ENCODE measurements around the genes APOH, CACNG4 and NOL11.

DNA sequence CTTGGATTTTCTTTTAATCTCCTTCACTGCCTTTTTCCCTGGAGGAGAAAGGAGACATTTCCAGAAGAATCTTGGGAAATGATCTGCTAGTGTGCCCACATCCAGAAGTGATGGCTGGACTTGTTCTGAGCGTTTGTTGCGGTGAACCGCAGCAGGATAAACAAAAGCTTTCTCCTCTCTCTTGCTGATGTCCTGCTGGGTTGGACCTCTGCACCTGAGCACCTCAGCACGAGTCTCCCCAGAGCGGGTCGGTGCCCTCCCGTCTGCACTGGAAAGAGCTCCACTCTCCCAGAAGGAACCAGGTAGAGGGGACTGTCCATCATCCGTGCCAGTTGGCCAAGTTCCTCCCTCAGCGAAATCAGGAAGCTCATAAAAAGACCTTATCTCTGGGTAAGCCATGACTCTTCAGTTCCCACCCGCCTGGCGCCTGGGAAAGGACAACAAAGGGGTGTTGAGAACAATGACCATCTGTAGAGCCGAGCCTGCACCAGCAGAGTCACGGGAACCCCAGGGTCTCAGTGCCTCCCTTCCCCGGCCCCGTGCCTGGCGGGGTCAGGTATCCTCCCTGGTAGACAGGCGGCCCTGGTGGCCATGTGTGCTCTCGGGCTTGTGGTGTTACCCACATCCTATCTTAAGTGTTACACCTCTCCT lies 190.9 kb downstream of the AXIN2 start:
- RRBS = no CpG with 5 or more reads among the region's 18 CpGs

DNA sequence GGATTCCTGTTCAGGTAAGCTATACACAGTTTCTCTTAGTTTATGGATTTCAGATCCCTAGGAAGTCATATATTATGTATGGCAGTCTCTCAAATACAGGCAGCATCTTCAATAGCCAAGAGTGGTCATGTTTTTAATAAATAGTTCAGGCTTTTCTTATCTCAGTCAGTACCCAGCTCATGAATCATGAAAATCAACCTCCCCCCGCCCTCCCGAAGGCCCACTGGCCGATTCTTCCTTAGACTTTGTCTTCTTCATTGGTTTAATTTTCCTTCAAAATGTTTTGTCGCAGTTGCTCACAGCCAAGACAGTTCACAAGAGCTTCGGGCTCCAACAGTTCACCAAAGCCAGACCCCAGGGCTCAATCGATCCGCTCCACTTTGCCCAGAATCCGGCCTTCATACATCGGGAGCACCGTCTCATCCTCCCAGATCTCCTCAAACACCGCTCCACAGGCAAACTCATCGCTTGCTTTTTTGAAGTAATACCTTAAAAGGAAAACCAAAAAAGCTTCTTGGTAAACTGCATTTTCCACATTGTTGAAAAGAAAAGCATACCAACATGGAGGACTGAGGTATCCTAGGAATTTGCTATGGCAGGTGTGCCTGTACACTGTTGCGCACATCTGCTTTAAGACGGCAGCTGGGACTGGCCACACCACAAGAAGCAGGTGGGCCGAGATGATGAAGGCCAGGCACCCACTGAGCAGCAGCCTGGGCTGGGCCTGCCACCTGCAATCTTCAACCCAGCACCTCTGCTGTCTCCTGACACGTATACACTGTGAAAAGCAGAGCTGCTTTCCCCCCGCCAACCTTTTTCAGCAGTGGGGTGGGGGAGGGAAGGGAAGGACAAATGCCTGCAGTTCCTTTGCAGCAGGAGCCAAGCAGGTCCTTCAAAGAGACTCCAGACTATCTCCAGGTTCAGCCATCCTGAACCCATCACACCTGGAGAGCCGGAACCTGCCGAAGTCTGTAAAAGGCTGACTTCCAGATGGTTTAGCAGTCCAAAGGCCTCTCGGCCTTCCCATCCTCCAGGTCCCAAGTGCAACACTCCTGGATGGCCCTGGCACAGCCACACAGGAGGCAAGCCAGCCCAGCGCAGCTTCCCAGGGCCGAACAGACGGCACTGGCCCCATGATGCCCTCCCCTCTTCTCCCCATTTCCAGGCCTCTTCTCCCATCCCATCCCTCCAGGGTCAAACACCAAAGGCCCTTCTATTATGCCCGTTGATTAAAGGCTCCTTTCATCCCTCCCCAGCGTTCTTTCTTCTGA lies 31.4 kb downstream of the AXIN2 start:
- RRBS = no CpG with 5 or more reads among the region's 25 CpGs

- RRBS = 60% methylated on average over 7 of the region's 17 CpGs
These were observed 15.2 kb downstream of the AXIN2 start for GRCh38 chr17:65546124-65546778.

- RRBS = no CpG with 5 or more reads among the region's 5 CpGs
These were observed 14.2 kb downstream of the AXIN2 start for GRCh38 chr17:65547015-65547891.

- RRBS = 2% methylated on average over 10 of the region's 33 CpGs
These were observed 432 bp upstream of the AXIN2 start for GRCh38 chr17:65561729-65562431.

GRCh38 chr17:66227823-66228125 lies 1.4 kb downstream of the APOH start:
- RRBS = no CpG with 5 or more reads among the region's 5 CpGs

DNA sequence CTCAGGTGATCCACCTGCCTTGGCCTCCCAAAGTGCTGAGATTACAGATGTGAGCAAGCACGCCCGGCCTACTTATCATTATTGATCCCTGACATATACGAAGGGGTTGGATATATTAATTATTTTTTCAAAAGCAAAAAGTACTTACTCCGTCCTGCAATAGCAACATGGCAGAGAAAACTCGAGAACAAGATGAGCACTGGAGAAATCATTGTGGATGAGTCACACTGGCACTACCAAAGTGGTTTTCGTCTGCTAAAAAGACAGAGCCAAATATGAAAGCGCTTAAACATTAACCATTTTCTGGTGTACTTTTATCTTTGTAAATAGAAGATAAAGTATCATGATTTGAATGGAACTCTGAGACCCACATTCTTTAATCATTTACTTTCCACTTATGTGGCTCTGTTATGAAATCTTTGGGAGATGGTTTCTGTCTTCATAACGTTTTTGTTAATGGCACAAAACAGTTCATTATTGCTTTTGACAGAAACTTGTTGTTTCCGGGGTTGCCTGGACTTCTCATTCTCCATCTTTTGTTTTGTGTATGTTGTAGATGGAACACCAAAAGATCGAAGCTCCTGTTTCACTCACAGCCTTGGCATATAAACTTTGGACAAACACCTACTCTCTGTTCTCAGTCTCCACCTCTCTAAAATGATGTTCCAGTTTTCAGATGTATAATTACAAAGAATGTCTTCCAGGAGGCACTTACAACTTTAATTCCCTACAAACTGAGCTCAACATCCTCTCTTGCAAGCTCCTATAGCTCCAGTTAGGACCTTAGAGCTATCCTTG lies at the start of gene APOH:
APOH (minus strand) TSS at position 248 of the 798 bp plus-strand sequence.
- RRBS = no CpG with 5 or more reads among the region's 10 CpGs

DNA sequence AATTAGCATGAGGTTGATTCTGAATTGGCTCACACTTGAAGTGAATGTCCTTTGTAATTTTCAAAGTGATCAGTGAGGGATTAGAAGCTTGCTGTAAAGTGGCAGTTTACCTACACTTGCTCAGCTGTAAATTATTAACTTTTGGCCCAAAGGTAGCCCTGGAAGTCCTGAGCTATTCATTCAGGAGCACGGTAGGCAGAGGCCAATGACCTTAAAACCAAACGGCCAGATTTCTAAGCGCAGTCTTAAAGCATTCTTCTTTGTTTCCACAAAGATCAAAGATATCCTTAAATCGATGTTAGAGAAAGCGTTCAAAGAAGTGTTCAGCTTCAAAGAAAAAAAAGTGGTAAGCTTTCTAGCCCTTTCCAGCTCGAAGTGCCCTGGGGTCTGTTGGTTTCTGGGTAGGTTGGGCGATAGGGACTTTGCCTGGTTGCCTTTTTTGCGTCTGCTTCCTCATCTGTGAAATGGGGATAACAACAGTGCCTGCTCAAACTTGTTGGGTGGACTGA lies 113.0 kb downstream of the PRKCA start:
- RRBS = no CpG with 5 or more reads among the region's 8 CpGs

- RRBS = no CpG with 5 or more reads among the region's 4 CpGs
These were observed 263.6 kb downstream of the PRKCA start for GRCh38 chr17:66565780-66566715.

DNA sequence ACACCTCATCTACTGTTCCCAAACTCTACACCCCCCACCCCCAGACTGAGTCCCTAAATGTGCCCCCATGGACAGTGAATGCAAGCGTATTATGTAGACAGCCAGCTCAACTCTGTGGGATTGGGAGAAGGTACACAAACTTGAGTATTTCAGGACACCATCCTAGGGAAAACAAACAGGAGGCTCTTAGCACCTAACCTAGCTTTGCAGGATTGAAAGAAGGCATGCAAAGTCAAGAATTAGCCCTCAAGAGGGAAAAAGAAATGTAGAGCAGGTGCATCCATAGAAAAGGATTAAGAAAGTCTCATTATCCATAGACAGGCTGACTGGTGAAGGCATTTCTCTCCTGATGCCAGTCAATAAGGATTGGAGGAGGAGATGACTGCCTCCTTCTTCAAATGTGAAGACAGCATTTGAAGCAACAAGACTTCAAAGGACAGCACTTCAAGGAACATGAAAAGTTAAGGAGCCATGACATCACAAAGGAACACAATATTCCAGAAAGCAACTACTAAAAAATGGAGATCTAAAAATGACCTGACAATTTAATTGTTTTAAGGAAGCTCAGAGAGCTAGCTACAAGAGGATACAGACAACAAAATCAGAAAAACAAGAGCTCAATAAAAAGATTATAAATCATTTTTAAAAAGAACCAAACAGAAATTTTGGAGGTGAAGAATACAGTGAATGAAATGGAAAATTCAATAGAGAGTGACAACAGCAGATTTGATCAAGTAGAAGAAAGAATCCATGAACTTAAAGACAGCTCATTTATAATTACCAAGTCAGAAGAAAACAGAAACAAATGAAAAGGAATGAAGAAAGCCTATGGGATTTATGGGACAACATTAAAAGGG lies 136.9 kb upstream of the CACNG5 start:
- RRBS = no CpG with 5 or more reads among the region's 1 CpG

DNA sequence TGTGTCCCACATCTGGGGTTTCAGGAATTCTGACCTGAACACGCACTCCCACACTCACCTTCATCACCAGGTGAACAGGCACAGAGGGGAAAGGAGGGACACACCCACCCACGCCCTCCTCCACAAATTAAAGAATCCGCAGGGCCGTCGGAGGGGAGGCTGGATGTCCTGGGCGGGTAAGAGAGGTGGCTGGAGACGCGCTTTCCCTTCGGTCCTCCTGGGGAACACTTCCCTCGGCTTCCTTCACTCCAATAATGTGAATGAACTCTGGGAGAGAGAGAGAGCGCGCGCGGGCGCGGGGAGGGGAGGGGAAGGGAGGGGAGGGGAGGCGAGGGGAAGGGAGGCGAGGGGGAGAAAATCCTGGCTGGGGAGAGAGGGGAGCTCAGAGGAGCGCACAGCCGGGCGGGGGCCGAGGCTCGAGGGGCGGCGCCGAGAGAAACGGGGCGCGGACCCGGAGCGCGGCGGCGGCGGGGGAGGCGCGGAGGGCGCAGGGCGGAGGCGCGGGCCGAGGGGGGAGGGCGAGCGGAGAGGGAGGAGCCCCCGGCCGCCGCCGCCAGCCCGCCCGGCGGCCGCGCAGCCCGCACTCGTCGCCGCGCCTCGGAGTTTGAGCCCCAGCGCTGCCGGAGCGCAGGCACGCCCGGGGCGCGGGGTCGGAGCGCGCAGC lies at the start of gene CACNG4:
CACNG4 (plus strand) TSS at position 583 of the 664 bp plus-strand sequence.
- RRBS = 3% methylated on average over 34 of the region's 69 CpGs

DNA sequence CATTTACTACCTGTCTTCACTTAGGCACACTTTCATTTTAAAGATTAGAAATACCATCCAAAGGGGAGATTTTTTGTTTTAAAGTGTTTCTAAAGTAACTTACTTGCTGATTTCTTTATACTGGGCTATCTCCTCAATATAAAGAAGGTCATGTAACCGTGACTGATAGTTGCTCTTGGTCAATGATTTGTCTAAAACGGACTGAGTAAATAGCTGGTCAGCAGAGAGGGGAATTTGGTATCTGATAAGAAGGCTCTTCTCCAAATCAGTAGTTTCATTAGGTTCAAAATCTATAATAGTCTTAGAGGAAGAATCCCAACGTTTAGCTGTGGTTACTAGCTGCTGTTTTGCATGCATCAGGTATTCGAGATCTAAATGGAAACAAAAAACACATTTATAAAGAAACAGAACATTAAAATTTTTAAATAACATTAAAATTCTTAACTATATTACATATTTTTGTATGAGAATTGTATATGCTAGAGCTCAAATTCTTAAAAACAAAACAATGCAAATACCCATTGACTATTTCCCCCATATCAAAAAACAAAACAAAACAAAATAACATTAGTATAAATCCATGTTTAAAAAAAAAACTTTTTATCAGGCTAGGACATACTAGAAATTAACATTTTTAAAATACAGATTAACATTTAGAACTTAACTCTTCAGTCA lies 66.3 kb downstream of the HELZ start:
- RRBS = no CpG with 5 or more reads among the region's 4 CpGs

GRCh38 chr17:67223916-67224528 lies 21.0 kb downstream of the HELZ start:
- RRBS = no CpG with 5 or more reads among the region's 7 CpGs

- RRBS = no CpG with 5 or more reads among the region's 4 CpGs
These were observed 19.4 kb downstream of the PSMD12 start for GRCh38 chr17:67346950-67347478.

- RRBS = no CpG with 5 or more reads among the region's 9 CpGs
These were observed 6.8 kb downstream of the PSMD12 start for GRCh38 chr17:67359327-67360285.

- RRBS = no CpG with 5 or more reads among the region's 11 CpGs
These were observed 24.6 kb downstream of the PITPNC1 start for GRCh38 chr17:67401637-67402207.

- RRBS = no CpG with 5 or more reads among the region's 11 CpGs
These were observed 147.6 kb upstream of the NOL11 start for GRCh38 chr17:67569967-67570716.

DNA sequence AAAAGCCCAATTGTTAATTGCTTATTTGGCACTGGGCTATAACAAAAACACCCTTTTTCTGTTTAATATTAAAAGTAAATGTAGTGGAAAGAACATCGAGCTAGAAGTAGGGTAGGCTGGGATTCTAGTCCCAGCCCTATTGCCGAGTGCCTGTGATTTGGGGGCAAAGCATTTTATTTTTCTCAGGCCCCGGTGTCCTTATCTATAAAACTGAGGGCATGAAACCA lies 60.4 kb upstream of the NOL11 start:
- RRBS = no CpG with 5 or more reads among the region's 3 CpGs

DNA sequence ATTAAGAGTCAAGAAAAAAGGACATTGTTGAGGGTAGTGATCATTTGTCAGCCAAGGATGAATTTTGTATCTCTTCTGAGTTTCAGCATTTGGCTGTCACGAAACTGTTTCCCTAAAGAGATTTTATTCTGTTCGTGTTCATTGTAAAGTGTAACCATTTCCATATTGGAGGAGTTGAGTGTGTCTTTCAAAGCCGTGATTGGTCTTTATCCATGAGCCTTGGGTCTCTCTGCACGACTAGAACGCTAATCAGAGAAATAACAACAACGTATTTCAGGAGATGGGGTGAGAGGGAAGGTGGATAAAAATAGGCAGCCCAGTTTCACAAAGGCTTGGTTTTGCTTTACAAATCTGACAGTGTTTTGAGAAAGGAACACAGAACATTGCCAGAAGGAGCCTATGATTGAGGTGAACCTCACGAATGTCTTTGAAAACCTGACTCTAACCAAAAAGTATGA lies 38.2 kb upstream of the NOL11 start:
- RRBS = no CpG with 5 or more reads among the region's 7 CpGs

DNA sequence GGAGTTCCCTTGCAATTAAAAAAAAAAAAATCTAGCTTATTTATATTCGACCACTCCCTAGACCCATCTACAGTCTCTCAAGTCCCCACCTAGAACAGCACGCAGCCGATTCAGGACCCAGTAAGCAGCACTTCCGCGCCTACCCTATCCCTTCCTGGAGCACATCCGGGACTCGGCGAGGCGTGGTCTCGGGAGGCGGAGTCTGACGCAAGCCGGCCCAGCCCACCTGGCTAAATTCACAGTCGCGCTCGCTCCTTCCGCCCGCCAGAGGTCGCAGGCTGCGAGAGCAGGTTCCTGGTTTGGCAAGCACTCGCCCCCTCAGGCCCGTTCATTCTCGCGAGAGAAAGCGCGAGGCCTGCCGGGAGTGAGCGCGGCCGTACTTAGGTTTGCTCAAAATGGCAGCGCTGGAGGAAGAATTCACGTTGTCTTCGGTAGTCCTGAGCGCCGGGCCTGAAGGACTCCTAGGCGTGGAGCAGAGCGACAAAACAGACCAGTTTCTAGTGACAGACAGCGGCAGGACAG lies at the start of gene NOL11:
NOL11 (plus strand) TSS at position 384 of the 522 bp plus-strand sequence.
- RRBS = 2% methylated on average over 16 of the region's 38 CpGs